Neural progenitor cell (in vitro differentiated cells): ENCODE results near the genes GAS2L1, RASL10A and NEFH.

DNA sequence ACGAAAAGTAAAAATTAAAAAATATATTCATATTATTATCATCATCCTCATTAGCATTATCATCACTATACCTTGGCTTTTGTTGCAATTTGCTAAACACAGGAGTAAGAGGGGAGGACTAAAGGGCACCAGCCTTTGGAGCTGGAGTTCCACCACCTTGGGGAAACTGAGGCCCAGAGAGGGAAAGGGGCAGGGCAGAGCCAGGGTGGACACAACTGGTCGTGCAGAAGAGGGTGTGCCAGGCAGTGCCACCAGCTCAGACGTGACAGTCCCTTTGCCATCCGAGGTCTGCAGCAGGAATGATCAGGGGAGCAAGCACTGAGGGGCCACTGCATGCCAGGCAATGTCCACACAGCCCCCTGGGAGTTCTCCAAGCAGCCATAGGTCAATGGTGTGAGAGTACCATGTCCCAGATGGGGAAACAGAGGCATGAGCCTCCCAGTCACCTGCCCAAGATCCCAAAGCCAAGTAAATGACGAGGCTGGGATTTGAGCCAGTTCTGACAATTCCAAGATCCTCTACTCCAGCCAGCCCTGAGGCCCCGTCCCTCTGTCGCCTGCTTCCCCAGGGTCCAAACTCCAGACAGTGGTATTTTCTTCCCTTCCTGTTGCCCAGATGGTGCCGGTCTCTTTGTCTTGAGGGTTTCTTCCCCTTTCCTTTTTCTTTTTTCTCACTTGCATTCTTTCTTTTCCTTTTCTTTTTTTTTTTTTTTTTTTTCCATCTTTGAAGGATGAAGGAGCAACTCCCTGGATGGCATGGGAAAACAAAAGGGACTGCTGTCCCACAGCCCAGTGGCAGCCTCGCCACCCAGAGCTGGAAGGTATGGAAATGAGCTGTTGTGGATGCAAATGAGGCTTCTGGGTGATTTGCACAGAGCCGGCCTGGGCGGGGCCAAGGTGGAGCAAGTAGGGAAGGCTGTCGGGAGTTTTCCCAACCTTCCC lies 147.1 kb downstream of the MN1 start:
- RAMPAGE, long total RNA = no peak

- RAMPAGE, long total RNA = no peak
These were observed 81.9 kb downstream of the MN1 start for GRCh38 chr22:27719559-27720064.

GRCh38 chr22:27867429-27867968 lies 51.6 kb downstream of the PITPNB start:
- RAMPAGE, long total RNA = no peak

DNA sequence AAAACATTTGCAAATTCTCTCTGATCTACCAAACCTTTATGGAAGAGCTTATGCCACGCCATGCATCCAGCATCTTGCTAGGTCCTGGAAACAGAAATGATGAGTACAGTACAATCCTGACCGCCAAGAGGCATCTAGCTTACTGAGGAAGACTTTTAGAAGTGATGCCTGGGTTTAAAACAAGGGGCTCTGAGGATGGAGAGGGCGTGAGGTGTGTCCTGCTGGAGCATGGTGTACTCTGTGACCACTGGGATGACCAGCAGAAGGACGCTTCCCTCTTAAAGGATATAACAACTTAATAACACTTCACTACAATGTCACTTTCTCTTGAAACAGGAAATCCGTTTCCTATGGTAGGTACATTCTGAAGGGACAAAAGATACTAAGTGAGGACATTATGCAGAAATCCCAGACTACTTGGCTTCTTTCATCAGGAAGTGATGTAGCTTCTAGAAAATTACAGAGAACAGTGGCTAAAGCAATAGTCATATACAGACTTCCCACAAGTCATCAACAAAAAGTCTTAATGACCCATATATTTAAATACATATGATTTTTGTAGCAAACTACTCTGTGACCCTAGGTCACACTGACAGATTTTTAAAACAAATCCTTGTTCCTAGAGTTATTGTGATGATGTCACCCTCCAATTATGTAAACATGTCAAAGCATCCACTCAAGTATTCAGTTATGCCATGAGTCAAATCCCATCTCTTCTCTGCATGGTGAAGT lies 33.1 kb downstream of the PITPNB start:
- RAMPAGE, long total RNA = no peak

GRCh38 chr22:27918255-27919053 lies 602 bp downstream of the PITPNB start:
- RAMPAGE, long total RNA = no peak

- RAMPAGE, long total RNA = no peak
These were observed 77.2 kb upstream of the PITPNB start for GRCh38 chr22:27995999-27996817.

DNA sequence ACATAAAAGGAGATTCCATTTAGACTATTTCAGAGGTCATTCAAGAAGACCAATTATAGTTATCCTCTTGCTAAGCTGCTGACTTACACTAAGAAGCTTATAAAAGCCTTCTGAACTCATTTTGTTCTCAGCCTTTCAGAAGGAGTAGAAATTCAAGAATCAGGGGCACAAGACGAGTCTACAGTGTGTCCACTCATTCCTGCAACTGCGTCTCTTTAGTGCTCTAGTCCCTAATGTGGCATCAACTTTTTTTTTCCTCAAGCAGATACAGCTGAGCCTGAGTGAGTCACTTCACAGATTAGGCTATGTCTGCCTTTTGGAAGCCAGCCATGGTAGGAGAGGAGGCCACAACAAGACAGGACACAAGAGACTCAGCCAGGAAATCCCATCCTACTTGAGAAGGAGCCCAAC lies 156.1 kb upstream of the PITPNB start:
- RAMPAGE, long total RNA = no peak

DNA sequence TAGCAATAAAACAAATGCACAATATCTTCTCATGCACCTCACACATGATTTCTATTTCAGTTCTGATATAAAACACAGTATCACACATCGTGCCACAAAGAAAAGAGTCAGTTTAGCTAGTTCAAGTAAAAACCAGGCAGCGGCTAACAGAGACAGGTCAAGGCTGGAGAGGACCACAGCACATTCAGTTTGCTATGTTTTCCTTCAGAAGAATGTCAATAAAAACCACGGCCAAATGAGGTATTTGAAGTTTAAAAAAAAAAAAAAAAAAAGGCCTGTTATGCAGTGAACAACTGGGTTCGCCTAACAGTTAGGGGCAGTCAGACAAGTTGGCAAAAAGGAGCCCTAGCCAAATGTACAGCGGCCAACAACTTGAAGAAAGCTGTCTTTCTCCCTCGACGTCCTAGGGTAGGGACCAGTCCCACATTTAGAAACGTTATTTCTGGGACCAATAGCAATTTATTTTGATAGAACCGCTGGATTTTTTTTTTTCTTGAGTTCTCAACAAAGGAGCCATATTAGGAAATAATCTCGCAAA lies 237.9 kb downstream of the TTC28 start:
- RAMPAGE, long total RNA = no peak

DNA sequence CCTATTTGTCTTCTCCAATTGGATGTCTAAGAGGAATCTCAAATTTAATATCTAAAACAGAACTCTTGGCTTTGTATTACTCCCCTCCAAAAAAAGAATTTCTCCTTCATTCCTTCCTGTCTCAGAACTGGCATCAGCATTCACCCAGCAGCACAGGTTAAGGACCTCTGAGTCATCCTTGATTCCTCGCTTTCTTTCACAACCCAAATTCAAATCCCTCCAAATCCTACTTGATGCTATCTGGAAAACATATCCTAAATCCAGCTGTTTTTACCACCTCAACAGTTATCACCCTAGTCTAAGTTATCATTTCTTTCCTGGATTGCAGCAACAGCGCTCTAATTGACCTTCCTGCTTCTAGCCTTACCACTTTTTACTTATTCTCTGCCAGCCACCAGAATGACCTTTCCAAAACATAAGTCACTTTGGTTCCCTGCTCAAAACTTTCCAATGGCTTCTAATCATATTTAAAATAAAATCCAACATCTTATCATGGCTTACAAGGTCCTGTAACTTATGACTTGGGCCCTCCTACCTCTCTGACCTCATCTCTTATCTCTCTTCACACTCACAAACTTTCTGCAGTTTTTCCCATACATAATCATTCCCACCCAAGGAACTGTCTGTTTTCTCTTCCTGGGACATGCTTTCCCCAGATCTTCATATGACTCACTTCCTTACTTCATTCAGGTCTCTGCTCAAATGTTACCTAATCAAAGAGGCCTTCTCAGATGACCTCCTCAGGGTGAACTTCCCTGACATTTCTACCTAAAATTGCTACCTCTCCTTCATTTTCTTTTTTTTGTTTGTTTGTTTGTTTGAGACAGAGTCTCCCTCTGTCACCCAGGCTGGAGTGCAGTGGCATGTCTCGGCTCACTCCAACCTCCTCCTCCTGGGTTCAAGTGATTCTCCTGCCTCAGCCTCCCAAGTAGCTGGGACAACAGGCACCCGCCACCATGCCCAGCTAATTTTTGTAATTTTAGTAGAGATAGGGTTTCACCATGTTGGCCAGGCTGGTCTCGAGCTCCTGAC lies 119.4 kb downstream of the TTC28 start:
- RAMPAGE, long total RNA = no peak

DNA sequence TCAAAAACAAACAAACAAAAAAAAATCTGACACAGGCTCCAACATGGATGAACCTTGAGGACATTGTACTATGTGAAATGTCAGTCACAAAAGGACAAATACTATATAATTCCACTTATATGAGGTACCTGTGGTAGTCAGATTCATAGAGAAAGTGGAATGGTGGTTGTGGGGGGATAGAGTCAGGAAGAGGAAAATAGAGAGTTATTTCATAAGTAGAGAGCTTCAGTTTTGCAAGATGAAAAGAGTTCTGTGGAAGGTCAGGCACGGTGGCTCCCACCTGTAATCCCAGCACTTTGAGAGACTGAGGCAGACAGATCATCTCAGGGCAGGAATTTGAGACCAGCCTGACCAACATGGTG lies 12.3 kb downstream of the HSCB start:
- RAMPAGE, long total RNA = no peak

DNA sequence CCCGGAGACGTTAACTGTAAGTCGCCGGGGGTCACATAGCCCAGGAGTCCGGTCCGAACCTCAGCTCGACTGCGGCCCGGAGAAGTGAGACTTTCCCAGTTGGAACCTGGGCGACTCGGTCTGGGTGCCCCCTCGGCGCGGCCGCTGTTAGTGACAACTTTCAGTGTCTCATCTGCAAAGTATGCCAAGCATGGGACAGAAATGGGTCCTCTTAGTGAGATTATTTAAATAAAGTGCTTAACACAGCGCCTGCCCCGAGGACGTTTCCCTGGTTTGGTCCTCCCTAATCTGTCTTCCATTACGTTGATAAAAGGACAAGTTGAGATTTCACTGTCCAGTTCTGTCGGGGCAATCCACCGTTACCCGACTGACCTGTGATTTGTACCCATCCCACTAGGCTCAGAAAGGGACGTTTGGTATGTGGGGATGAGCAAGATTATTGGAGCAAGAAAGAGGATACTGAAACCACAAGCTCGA lies 751 bp downstream of the CCDC117 start:
- RAMPAGE, long total RNA = no peak

DNA sequence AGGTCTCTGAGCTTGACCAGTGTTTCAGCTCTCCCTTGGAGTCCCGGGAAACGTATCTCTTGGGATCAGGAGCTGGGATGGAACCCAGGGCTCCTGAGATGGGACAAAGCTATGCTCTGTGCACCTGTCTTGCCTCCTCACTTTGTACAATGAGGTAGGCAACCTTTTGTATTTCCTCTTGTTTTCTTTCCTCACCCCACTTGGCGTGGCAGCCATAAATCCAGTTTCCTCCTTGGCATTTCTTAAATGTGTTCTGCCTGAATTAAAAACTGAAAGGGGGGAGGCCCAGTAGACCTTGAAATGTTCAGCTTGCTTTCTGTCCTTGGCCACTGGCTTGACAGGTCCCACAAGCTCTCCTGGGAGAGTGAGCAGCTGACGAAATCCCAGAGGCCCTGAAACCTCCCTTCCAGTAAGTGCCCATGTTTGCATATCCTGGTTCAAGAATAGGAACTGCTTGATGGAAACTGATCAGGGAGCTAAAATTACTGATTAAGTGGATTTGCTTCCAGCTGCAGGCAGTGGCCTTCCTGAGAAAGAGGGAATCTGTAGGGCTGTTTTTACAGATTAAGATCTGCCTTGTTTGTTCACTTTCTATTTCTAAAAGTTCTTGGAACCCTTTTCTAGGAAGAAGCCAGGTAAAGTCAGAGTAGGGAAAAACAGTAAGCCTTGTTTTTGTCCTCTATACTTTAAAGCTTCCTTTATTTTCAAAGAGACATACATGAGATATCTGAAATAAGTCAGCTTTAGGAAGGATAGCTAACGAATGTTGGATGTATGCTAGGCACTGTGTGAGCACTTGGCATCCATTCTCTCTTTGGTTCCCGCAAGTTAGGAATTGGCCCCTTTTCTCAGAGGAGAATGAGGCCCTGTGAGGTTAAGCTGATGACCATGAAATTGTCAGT lies 46.1 kb downstream of the CCDC117 start:
- RAMPAGE, long total RNA = no peak

DNA sequence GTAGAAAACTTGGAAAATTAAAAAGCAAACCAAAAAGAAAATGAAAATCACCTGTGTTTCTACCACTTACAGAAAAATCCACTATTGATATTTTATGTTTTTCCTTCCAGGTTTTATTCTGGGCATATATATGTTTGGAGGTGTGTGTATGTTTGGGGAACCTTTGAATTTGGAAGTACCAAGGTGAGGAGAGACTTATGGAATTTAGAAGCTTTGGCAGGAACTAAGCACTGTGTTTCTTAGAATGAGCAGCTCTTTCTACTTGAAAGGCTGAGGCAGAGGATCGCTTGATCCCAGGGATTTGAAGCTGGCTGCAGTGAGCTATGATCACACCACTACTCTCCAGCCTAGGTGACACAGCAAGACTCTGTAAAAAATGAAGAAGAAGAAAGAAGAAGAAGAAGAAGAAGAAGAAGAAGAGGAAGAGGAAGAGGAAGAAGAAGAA lies 39.3 kb upstream of the ZNRF3 start:
- RAMPAGE, long total RNA = no peak

DNA sequence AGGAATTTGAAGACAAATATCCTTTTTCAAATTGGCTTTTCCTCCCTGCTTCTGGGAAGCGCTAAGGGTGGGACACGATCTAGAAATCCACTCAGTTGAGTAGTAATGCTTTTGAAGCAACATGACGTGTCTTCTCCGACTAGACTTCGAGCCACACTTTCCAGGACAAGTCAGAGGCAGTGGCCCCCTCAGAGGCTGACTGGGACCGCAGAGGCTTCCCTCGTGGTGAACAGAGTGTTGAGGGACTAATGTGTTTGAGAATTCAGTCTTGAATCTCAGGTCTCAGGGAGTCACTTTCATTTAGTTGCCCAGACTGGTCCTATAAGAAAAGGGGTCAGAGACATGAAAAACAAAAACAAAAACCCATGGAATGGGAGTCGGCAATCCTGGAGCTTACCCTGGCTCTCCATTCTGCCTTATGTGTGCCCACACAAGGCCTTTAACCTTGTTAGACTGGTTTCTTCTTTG lies 40.0 kb downstream of the KREMEN1 start:
- RAMPAGE, long total RNA = no peak

GRCh38 chr22:29269074-29269305 lies 922 bp downstream of the EWSR1 start:
- RAMPAGE, long total RNA = no peak

GRCh38 chr22:29306050-29307190 lies at the start of gene GAS2L1:
GAS2L1 (plus strand) TSS chr22:29306650.
- RAMPAGE, long total RNA = no peak

DNA sequence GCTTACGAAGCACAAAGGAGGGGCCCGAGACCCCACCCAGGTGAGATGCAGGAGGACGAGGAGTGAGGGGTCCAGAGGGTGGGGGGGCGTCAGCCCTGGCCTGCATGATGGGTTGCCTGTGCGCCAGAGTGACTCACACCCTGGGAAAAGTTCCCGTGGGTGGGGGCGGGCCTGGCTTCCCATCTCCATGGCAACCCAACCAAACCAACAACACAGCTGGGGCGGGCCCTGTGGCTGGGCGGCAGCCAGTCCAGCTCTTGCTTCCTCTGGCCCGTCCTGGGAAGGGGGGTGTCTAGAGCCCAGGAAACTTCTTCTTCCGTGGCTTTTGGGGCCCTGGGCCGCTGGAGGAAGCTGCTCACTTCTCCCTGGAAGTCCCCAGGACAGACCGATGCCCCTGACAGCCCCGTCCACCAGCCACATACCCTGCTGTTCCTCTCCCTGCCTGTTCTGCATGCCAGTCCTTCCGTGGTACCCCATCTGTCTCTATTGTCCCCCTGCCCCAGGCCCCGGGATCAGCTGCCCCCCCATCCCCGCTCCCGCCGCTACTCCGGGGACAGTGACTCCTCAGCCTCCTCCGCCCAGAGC lies 4.4 kb downstream of the RASL10A start:
- RAMPAGE, long total RNA = no peak

DNA sequence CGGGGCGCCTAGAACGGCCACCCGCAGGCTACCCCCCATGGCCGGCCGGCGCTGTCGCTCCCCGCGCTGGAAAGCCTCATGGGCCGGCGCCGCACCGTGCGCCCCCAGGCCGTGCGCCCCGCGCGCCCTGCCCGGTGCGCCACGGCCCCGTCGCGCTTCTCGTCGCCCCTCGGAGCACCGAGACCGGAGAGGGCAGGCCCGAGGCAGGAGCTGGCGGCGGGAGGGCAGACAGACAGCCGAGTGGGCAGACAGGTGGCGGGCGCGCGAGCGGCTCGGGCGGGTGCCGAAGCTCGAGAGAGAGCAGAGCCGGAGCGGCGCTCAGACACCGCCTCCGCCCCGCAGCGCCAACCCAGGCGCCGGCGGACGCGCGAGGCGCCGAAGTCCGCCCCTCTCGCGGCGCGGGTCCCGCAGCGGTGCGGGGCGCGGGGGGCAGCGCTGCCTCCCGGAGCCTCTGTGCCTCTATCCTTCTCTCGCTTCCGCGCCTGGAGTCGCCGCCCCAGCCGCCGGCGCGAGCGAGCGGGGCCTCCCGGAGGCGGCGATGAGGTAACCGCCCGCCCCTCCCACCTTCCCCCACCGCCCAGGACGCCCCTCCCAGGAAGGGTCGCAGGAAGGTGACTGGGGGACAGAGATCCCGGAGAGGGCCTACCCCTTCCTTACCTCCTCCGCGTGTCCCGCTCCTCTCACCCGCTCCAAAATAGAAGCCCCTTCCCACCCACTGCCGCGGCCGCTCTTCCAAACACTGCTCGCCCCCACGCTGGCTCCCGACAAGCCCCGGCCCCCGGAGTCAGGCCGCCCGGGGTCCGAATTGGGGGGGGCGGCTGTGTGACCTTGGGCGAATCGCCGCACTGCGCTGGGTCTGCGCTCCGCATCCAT lies at the start of gene RASL10A:
TSS of gene RASL10A (minus strand) at position 490 of the 873 bp plus-strand sequence.
- RAMPAGE, long total RNA = no peak

- RAMPAGE, long total RNA = no peak
These were observed at the start of gene NEFH for GRCh38 chr22:29479801-29480465. NEFH (plus strand) TSS chr22:29480218.

DNA sequence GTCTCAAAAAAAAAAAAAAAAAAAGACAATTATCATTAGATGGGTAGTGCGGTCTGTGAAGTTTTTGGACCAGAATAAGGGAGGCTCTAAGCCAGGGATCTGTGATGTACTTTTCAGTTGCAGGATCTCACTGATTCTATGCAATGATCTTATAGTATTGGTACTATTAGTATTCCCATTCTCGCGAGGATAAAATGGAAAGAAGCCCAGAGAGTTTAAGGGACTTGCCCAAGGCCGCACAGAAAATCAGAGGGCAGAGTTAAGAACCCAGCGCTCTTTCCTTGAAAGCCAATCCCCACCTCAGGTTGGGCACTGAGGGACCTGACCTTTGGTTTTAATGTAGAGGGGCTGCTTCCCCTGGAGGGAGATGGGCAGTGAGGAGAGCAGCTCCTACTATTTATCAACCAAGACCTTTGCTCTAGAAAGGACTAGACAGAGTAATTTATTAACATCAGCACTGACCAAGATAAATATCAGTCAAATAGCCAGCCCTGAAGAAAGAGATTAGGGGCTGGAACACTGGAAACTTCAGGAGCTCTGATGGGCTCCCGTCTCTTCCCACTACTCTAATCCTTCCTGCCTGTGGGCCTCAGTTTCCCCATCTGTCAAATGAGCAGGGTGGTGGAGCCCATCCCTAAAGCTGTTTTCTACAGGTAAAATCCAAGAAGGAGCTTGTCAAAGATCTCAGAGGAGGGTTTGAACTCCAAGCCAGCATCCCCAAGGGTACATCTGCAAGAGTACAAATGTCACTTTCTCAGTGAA lies 6.0 kb downstream of the NIPSNAP1 start:
- RAMPAGE, long total RNA = no peak